H4 (cell line): ENCODE measurements around the genes RER1 and ACTRT2.

DNA sequence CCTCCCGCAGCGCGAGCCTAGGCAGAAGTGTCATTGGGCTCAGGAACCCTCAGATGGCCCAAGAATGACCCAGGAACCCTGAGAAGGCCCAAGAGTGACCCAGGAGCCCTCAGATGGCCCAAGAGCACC is 14.7 kb upstream of the SKI start:
- RAMPAGE, long total RNA: no peak

DNA sequence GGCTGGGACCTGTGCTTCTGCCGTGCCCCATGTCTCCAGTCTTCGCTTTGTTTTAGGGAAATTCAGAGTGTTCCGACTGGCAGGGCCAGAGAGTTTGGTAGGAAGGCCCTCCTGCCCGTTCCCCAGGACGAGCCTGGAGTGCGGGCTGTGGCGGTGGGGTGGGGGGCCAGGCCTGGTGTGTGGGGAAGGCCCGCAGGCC is 1.6 kb downstream of the SKI start:
- RAMPAGE, long total RNA: no peak

DNA sequence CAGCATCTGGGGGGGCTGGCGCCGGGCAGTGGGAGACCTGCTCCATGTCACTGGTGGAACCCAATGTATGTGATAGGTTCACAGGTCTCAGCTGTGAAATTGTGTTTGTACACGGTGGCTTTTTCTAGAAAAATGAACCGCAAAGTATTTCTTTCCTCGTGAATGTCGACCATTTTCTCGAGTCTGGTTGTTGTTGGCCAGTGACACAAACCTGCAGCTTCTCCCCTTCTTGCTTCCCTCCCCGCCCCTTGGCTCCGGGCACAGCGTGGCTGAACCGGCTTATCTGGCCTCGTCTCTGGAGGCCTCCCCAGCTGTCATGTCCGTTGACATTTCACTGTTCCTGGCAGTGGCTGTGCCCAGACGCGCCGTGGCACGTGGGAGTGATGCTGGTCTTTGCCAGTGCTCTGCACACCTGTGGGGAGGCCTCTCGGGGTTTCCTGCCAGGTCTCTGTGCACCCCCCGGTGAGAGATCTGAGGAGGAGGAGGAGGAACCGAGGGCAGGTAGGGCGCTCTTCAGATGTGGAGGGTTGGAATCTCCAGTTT is 23.6 kb downstream of the SKI start:
- RAMPAGE, long total RNA: no peak

DNA sequence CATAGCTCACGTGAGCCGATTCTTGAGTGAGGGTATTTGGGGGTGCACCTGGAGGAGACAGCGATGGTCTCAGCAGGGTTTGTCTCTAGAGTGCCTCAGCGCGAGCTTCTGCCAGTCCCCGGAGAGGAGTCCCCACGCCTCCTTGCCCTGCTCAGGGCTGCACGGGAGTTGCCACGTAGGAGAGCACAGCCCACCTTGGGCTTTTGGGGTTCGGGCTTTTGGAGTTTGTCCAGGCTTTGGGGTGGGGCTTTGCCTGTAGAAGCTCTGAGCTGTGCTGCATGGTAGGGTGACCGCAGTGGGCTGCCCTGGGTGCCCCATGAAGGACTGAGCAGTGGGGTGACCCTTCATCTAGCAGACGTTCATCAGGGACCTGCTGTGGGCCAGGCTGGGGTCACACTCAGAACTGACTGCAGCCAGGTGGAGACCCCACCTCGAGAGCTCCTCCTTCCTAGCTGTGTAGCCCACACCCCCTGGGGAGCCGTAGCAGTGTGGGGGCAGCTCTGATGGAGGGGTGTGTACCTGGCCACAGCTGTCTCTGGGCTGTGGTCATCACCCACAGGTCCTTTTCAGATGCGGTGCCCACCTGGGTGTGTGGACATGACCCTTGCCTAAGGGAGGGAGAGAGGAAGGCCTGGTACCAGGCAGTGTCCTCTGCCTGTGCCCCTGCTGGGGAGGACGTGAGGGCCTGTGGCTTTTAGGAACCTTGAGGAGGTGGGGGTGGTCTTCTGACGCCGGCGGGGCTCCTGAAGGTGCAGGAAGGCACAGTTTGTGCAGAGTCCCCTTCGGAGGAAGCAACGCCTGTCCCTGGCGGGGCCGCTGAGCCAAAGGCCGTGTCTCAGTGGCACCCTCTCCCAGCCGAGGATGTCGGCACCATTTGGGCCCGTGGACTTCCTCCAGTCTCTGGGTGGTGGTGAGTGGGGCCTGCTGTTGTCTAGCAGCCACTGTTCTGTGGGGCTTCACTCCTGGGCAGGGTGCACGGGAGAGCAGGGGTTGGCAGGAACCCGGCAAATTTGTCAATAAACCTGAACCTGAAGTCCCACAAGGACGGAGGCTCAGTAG is 64.3 kb downstream of the SKI start:
- RAMPAGE, long total RNA: no peak

GRCh38 chr1:2389943-2390653 is 1.3 kb downstream of the MORN1 start:
- RAMPAGE, long total RNA: no peak

- RAMPAGE, long total RNA: no peak
Measured at GRCh38 chr1:2390902-2391365, 420 bp downstream of the MORN1 start.

GRCh38 chr1:2391417-2392222 is at the start of gene RER1:
Gene RER1, plus strand, starts transcription at chr1:2391841.
- RAMPAGE, long total RNA: start-site peak on the plus strand at chr1:2391827-2391862, 260 reads

DNA sequence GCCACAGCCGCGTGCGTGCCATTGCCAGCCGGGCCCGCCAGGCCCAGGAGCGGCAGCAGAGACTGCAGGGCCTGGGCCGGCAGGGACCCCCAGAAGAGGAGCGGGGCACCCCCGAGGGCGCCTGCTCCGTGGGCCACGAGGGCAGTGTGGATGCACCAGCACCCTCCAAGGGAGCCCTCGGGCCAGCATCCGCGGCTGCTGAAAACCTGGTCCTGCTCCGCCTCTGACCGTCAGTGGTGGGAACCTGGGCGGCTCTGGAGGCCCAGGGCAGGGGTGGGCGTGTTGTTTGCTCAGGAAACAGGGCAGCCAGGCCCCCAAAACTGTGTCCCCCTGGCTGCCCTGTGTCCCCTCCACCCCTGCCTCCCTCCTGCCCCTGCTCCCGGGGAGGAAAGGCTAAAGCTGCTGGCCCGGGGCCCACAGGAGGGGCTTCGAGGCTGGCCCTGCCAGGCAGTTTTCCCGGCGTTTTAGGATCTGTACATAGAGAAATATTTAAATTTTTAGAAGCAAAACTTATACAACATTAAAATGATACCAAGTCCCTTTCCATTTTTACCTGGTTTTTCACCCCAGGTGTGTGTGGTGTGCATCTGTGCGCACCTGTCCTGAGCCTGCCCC is 21.3 kb downstream of the PANK4 start:
- RAMPAGE, long total RNA: no peak

DNA sequence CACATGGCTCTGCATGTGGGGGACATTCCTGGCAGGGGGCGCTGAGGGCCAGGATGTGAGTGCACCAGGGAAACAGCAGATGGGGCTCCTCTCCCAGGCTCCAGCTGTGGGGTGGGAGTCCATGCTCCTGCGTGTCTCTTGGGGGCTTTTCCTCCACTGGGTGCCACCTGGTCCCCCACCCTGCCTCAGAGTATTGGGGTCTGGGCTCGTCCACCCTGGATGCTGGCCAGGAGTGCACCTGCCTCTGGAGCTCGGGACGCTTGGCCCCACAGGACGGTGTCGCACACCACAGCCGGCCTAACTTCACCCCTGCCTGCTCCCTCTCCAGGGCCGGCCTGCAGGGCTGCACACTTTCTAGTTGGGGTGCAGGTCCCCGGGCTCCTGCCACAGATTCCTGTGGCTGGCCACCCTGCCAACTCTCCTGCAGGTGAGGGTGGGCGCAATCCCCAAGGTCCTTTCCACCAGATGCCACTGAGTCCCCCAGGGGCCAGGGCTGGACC is 1.1 kb upstream of the TNFRSF14 start:
- RAMPAGE, long total RNA: no peak

GRCh38 chr1:2642859-2643702 is 10.3 kb upstream of the MMEL1 start:
- RAMPAGE, long total RNA: no peak

DNA sequence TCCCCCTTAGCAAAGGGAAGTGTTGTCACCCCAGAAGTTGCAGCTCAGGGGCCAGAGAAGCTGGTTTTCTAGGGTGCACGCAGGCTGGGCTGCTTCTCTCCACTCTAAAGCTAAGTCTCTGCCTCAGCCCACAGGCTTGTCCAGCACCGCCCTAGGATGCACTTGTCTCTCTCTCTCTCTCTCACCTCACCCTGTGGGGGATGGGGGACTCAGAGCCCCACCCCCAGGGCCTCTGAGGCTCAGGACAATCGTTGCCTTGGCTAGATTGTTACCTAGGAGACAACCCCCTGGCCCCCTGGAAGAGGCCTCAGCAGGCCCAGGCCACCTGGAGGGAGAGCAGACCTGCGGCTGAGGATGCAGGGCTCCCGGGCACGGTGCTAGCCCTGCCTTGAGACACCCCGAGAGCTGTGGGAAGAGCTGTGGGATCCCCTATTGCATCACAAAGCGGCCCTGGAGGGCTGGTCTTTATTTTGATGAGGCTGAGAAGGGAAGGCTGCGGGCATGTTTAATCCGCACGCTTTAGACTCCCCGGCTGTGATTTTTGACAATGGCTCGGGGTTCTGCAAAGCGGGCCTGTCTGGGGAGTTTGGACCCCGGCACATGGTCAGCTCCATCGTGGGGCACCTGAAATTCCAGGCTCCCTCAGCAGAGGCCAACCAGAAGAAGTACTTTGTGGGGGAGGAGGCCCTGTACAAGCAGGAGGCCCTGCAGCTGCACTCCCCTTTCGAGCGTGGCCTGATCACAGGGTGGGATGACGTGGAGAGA is at the start of gene ACTRT2:
ACTRT2 (plus strand) TSS at position 282 of the 765 bp plus-strand sequence.
- RAMPAGE, long total RNA: no peak

DNA sequence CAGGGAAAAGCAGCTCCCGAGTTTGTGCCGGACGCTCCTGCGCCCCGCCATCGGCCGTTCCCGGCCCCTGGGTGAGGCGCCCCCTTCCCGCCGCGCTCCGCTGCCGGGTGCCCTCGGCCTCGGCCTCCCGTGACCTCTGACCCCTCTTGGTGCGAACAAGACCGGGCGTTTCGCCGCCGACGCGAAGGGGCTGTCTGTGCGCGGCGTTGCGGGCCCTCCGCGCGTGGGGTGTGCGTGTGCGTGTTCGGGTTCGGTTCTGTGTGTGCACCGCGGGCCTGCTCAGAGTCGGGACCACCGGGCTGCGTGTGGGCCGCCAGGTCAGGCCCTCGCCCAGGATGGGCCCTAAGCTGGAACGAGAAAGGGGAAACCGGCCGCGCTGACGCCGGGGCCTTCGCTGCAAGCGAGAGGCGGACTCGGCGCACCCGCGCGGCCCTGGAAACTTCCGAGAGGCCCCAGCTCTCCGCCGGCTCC is 1.8 kb downstream of the PRDM16 start:
- RAMPAGE, long total RNA: no peak

- RAMPAGE, long total RNA: no peak
Measured at GRCh38 chr1:3080367-3080933, 11.4 kb downstream of the PRDM16 start.

DNA sequence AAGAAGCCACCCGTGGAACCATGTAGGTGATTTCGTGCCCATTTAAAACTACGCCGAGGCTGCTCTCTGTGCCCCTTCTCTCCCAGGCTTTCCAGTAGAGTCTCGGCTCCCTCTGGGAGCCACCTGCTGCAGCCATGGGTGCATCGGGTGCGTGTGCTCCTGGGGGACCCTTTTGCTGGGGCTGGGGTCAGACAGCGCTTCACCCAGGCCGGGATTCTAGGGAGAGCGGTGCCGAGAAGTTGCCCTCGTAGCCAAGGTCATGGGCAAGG is 27.8 kb downstream of the PRDM16 start:
- RAMPAGE, long total RNA: no peak

- RAMPAGE, long total RNA: no peak
Measured at GRCh38 chr1:3121079-3122118, 52.4 kb downstream of the PRDM16 start.

DNA sequence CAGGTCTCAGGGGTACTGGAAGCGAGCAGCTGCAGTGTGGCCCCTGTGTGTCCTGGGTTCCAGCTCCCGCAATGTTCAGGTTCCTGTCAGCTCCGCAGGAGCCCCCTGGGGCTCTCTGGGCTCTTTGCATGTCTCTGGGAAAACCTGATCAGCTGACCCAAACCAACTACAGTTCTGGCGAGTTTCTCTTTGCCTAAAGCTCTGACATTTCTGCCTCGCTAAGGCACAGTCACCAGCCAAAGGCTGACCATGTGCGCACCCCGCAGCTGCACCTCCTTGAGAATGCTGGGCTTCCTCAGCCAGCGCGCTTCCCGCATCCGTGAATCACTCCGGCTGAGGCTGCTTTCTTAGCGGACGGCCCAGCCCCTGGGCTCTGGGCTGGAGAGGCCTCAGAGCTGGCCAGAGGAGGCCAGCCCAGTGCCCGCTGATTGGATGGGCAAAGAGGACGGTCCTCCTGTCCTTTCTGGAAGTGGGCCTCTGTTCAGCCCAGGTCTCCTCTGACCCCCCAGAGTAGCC is 56.0 kb downstream of the PRDM16 start:
- RAMPAGE, long total RNA: no peak

- RAMPAGE, long total RNA: no peak
Measured at GRCh38 chr1:3168737-3169038, 99.7 kb downstream of the PRDM16 start.

DNA sequence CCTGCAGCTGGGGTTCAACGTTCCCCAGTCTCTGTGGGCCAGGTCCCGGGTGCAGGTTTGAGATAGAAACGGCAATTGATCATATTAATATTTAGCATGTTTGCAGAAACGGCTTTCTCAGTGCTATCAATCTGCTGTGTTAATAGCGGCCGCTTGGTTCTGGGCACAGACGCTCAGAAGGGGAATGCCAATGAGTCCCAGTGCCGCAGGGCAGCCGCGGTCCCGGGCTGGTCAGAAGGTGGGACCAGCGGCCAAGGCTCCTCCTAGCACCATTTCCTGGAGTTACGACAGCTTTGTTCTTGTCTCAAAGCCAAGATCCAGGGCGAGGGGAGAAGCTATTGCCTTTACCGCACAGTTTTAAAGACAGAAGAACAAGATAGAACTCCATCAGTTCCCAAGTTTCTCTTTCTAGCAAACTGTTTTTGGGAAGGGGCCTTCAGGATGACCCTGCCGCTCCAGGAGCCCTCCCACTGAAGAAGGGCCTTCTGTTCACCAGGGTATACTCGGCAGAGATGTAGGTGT is 105.9 kb downstream of the PRDM16 start:
- RAMPAGE, long total RNA: no peak

- RAMPAGE, long total RNA: no peak
Measured at GRCh38 chr1:3196524-3197083, 127.6 kb downstream of the PRDM16 start.

GRCh38 chr1:3291971-3292775 is 162.3 kb upstream of the ARHGEF16 start:
- RAMPAGE, long total RNA: no peak